ENCODE measurements around a stretch of chr9.

- PRO-cap, 3 experiments: no peak in any of the 3 experiments
- RRBS: no CpG with 5 or more reads among the region's 4 CpGs
Observed at GRCh38 chr9:137517478-137517980, 32.7 kb downstream of the PNPLA7 start.

GRCh38 chr9:137555990-137556684, 4.5 kb downstream of the MRPL41 start:
- PRO-cap, 3 experiments: no peak in any of the 3 experiments
- RRBS: no CpG with 5 or more reads among the region's 20 CpGs

DNA sequence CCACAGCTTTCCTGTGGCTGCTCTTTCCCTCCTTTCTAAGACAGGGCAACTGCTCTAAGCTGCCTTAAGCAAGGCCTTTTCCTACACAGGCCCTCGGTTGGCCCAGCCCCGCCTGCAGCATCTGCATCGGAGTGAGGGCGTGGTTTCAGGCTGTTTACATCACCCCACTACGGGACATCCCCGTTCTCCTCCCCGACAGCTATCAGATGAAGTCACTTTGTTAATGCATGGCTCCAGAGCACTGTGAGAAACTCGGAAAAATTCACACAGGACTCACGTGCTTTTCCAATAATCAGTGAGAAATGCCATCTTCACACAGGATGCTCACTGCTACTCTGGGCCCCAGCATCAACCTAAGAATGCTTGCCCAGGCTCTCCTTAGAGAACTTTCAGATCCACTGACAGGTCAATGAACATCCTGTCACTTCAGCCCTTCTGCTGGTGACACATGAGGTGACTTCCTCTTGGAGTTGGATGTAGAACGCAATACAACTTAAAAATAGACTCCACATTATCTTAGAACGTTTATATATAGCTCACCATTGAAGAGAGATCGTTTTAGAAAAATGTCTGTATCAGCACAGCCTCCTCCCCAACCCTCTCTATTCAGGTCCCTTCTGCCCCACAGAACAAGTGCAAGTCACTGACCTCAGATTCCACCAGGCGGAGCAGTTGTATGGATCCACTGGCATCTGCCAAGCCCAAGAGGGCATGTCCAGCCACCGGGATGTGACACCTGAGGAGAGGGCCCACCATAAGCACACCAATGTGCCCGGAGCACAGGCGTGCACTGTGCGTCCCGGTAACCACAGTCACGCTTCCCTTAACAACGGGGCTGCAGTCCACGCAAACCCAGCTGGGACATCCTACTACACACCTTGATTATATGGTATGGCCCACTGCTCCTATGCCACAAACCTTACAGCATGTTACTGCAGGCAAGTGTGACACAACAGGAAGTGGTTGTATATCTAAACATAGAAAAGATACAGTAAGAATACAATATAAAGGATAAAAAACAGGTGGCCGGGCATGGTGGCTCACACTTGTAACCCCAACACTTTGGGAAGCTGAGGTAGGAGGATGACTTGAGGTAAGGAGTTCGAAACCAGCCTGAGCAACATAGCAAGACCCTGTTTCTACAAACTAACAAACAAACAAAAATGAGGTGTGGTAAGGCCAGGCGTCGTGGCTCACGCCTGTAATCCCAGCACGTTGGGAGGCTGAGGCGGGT, 2.9 kb downstream of the DPH7 start:
- PRO-cap, 3 experiments: no peak in any of the 3 experiments
- RRBS: 78% methylated on average over 1 of the region's 28 CpGs

GRCh38 chr9:137606890-137607616, 1.6 kb downstream of the ARRDC1 start:
- PRO-cap, 3 experiments: no peak in any of the 3 experiments
- RRBS: no CpG with 5 or more reads among the region's 23 CpGs

- PRO-cap, 3 experiments: no peak in any of the 3 experiments
- RRBS: no CpG with 5 or more reads among the region's 4 CpGs
Observed at GRCh38 chr9:137663609-137664316, 45.0 kb downstream of the EHMT1 start.

DNA sequence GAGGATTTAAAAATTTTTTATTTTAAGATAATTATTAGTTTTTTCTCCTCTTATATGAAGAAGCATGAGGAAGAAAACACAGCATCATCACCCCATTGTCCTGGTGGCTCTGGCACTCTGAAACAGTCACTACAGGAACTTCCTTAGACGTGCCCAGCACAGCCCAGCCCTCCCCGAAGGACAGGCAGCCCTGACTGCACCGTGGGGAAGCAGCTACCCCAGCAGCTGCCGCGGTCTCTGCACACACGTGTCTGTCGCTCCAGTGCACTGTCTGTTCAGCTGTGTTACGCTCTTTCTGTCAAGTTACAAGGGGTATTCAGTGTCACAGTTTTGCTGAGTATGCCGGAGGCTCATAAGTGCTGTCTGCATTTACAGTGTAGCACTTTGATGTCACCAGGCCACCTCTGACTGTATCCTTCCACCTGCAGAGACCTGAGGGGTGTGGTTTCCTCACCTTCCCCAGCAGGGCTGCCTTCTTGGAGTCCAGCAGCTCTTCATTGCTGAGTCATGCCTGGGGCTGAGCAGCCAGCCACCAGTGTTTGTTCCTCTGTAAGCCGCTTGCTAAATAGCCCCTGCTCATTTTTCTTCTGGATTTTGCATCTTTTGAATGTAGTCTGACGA, 126.7 kb downstream of the EHMT1 start:
- PRO-cap, 3 experiments: no peak in any of the 3 experiments
- RRBS: no CpG with 5 or more reads among the region's 11 CpGs